Pericardium fibroblast (primary cell): ENCODE measurements around the genes TIGD1 and SNORC.

GRCh38 chr2:231707093-231707215 lies 1.4 kb upstream of the PTMA start:
- RAMPAGE, long total RNA = no peak

DNA sequence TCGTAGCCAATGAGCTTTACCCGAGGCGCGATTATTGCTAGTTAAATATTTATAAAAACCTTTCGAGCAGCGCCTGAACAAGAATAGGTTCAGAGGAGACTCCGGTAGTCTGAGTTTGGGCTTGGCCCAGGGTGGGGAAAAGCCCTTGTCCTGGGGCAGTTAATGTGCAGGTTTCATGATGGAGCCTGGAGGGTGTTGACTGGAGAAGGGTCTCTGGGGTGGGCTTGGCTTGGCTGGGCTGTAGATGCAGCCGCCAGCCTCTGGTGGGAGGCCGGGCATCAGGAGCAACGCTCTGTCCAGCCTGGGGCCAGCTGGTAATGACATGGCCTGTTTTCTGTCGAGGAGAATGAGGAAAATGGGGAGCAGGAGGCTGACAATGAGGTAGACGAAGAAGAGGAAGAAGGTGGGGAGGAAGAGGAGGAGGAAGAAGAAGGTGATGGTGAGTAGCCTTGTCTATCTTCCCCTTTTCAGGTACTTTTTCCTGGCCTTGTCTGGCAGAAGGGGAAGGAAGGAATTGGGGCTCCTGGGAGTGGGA lies 3.3 kb downstream of the PTMA start:
- RAMPAGE, long total RNA = no peak

GRCh38 chr2:231905977-231906471 lies 20.2 kb downstream of the NPPC start:
- RAMPAGE, long total RNA = no peak

- RAMPAGE, long total RNA = no peak
These were observed 57.2 kb upstream of the ALPP start for GRCh38 chr2:232321296-232321736.

- RAMPAGE, long total RNA = no peak
These were observed 4.7 kb downstream of the ECEL1 start for GRCh38 chr2:232482916-232483424.

DNA sequence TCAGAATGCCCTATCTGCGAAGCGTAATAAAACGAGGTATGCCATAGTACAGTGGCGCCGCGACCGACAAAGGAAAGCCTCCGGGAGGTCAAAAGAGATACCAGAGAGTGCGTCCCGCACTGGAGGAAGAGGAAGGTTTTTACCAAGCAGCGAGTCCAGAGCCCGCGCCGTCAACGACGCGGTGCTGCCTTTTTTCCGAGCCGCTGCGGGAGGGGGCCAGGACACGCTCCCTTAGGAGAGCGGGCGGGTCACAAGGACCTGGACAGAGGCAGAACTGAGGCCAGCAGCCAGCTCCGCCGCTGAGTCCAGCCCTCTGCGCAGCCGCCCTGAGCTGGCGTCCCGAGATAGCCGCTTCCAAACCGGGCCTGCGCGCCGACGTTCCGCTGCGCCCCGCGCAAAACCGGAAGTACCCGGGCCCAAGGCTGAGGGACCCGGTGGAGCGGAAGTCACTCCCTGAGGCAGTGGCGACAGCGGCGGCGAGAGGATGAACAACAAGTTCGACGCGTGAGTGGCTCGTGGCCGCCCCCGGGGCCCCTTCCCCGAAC lies at the start of gene TIGD1:
Gene TIGD1, minus strand, starts transcription at position 317 of the 545 bp plus-strand sequence.
- RAMPAGE, long total RNA = start-site peak on the plus strand centred at position 414 of the sequence, 126 bp wide, 1,009 and 945 reads in 2 replicates

GRCh38 chr2:232773763-232774259 lies 2.6 kb downstream of the KCNJ13 start:
- RAMPAGE, long total RNA = no peak

GRCh38 chr2:232815412-232815948 lies 39.1 kb upstream of the KCNJ13 start:
- RAMPAGE, long total RNA = no peak

- RAMPAGE, long total RNA = no peak
These were observed 34.4 kb upstream of the SNORC start for GRCh38 chr2:232835635-232836043.

- RAMPAGE, long total RNA = no peak
These were observed 12.8 kb upstream of the SNORC start for GRCh38 chr2:232857020-232857867.

GRCh38 chr2:232869980-232870560 lies at the start of gene SNORC:
TSS of gene SNORC (plus strand) at chr2:232870264.
- RAMPAGE, long total RNA = no peak

- RAMPAGE, long total RNA = no peak
These were observed 31.9 kb downstream of the SNORC start for GRCh38 chr2:232901991-232902382.

DNA sequence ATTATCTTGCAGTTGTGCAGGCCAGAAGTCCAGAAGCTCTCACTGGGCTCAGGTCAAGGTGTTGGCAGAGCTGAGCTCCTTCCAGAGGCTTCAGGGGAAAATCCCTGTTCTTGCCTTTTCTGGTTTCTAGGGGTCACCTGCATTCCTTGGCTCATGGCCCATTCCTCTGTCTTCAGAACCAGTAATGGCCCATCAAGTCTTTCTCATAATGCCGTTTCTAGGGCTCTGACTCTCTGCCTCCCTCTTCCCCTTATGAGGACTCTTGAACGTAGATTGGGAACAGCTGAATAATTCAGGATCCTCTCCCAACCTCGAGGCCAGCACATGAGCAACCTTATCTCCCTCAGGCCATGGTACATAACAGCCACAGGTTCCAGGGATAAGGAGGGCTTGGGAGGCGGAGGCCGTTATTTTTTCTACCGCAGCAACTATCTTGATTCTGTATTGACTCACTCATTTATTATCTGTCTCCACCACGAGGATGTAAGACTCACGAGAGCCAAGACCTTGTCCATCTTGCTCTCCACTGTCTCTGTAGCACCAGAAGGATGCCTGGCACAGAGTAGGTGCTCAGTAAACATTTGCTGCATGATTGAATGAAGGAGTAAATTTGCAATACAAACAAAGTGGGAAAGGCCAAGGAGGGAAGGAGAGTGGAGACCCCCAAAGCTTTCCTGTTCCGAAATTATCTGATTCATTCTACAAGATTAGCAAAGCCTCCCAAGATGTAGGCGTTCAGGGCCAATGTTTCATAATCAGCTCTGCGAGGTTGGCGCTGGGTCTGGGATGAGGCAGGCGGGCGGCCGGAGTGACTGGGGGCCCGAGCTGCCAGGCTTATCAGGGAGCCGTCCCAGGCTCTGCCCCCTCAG lies 31.5 kb downstream of the INPP5D start:
- RAMPAGE, long total RNA = no peak

DNA sequence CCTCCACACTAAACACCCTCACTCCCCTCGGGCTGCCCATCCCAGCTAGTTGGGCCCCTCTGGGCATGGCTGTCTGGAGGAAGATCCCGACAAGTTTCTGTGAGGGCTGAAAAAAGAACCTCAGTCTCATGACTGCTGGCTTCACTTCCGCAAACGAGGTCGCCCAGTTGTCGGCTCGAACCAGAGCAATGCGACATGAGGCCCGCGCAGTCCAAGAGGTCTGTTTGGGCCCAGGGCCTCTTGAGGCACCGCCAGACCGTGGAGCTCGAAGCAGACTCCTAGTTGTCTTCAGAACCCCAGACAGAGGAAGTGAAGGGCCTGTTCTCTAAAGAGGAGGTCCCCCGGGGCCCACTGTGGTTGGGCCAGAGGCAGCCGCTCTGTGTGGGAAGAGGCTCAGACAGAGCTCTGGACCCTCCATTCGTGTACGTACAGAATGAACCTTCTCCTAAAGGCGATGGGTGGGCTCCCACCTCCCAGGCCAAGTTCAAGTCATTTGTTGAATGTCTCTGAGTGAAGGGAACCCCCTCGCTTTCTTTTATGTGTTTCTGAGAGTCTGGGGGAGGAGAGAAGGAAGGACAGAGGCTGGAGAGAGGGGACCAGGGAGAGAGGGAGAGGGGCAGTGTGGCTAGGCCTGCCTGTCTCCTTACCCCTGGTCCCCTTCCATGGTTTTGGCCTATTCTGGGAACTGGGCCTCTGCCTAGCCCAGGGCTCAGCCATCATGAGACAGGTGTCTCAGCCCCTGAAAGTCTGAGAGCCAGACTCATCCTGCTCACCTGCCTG lies 64.7 kb downstream of the INPP5D start:
- RAMPAGE, long total RNA = no peak

- RAMPAGE, long total RNA = no peak
These were observed 93.6 kb downstream of the INPP5D start for GRCh38 chr2:233153608-233154263.

- RAMPAGE, long total RNA = no peak
These were observed 82.5 kb upstream of the ATG16L1 start for GRCh38 chr2:233168860-233169475.

GRCh38 chr2:233190561-233191222 lies 60.8 kb upstream of the ATG16L1 start:
- RAMPAGE, long total RNA = no peak

GRCh38 chr2:233196373-233196707 lies 55.1 kb upstream of the ATG16L1 start:
- RAMPAGE, long total RNA = no peak

- RAMPAGE, long total RNA = no peak
These were observed 20.3 kb downstream of the ATG16L1 start for GRCh38 chr2:233271696-233272313.

- RAMPAGE, long total RNA = no peak
These were observed 19.0 kb upstream of the SAG start for GRCh38 chr2:233288460-233289105.